Measurements from ENCODE around the gene IL1F10.

DNA sequence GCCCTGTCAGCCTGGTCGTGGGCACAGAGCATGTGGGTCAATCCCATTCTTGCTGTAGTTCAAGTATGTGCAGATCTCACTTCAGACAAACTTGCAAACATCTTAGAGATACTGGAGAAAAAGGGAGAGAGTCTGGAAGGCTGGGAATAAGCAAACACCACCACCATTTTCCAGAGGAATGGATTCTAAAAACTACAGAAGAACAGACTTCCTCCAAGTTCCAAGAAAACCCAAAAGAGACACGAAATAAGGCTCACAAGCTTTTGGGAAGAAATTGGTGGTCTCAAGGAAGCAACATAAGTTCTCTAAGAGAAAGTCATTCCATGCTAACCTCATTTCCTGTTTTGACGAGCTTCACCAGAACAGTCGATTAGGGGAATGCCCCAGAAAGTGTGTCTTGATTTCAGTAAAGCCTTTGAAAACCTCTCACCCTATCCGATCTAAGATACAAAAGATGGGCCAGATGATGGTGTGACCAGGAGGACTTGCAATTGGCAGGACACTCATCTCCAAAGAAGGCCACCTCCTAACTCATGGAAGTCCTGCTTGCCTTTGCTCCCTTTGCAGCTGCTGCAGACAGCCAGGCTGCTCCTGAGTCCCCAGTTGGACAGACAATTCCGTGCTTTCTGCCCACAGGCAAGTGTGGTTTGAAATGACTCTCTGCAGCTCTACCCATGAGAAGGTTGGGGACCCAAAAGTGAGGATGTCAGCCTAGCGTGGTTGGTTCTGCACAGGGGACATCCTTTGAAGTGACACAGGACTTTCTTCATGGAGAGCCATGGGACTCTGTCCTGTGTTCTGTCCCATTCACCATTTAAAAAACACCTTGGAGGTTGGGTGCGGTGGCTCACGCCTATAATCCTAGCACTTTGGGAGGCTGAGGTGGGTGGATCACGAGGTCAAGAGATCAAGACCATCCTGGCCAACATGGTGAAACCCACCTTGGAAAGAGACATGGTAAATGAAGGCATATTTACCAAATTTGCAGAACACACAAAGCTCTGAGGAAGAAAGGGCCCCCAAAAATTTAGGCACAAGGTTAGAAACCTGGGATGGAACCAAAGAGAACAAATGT lies 304.2 kb downstream of the BCL2L11 start:
- PRO-cap, result no peak
- RRBS, result no CpG with 5 or more reads among the region's 10 CpGs

DNA sequence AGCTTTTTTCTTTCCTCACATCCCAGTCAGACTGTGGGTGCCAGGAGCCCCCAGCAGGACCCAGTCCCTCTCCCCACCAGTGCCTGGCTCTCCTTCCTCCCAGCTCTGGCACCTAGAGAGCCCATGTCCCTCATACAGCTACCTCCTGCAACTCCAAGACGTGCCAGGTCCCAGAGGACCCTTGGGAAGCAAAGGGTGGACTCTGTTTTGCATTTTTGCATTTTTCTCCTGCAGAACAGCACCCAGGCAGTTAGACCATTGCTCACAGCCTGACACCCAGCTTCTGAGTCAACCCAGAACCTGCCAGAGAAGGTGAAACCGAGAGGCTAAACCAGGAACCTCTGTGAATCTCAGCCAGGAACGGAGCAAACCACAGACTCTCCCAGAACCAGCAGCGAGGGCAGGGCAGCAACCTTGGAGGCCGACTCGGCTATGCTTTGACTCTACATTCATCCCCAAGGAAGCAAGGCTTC lies 221.0 kb downstream of the ANAPC1 start:
- PRO-cap, result no peak
- RRBS, result no CpG with 5 or more reads among the region's 6 CpGs

DNA sequence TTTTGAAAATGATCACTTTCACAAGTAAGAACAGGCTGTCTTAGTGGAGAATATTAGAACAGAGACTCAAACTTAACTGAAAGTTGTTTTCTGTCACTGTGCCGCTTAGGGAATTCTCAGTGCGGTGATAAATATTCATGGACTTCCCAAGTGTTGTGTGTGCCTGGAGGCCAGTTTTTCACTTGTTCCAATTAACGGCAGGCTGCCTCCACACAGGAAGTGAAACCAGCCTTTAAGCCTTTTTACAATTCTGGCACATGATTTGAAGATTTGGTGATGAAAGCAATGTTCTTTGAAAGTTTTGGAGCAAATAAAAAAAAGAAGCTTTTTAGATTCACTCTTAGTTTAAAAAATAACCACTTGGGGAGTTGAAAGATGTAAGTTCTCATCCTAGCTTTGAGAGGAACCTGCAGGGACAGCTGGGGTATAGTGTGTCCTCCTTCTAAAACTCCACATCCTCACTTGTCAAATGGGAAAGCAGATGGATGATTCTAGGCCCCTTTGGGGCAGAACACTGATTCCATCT lies 8.1 kb downstream of the MERTK start:
- PRO-cap, result no peak
- RRBS, result no CpG with 5 or more reads among the region's 3 CpGs

DNA sequence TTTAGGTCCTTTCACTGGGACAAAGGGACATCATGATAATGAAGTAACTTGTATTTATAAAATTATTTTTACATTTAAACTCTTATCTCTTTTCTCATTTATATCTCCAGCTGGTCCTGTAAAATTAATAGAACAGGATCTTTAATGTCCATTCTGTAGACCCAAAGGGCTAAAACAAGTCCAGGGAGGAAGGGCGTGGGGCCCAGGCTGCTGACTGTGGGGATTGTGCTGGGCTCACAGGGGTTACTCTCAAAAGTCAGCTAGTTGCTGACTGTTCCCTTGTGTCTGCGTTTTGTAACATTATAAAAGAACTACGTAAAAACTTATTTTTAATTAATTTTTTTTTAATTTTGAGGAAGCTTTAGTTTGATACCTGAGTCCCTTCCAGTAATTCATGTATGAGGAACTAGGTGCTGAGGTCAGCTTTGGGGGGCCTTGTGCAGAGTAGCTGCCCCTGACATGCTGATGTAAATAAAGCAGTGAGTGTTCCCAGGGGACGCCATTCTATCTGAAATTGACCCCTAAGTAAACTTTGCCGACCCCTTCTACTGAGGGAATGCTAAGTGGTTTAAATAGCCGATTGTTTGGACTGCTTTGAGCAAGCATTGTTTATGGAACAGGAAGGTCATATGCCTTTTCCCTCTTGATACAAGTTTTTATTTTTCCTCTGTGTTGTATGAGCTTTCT lies 56.3 kb downstream of the MERTK start:
- PRO-cap, result no peak
- RRBS, result no CpG with 5 or more reads among the region's 6 CpGs

DNA sequence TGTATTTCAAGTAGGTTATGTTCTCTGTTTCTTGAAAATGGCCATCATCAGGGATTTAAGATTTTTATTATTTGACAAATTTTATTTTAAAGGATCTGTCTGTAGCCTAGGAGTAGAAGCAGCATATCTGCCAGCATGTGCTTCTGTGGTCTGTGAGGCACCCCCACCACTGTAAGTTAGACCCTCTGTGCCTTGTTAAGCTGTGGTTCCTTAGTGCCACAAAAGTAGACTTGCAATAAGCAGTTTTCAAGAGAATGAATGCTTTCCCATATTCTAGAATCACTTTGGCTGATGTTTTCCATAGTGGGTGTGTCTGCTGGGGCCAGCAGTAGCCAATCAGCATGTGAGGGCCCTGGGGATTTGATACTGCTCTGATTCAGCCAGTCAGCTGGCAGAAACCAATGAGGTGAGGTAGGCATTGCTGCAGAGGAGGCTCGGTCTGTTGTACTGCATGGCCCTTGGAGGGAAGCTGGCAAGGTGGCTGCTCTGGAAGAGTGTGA lies 22.6 kb downstream of the TMEM87B start:
- PRO-cap, result no peak
- RRBS, result no CpG with 5 or more reads among the region's 1 CpG

DNA sequence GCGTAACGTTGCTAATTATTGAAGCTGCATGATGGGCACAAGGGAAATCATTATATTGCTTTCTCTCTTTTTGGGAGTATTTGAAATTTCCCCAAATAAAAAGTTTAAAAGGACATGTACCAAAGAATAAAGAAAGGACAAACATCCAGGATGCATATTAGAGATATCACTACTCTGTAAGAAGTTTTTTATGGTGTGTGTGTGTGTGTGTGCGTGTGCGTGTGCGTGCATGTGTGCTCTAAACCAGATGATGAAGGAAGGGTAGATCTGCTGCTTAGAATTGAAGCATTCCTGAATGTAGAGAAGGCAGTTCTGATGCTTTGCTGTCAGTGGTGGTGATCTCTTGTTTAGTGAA lies 27.4 kb downstream of the TMEM87B start:
- PRO-cap, result no peak
- RRBS, result no CpG with 5 or more reads among the region's 5 CpGs

GRCh38 chr2:112155514-112155907 lies 17.3 kb downstream of the FBLN7 start:
- PRO-cap, result no peak
- RRBS, result 81% methylated on average over 4 of the region's 9 CpGs

- PRO-cap, result bidirectional peak, plus-strand start at chr2:112276303, minus-strand start at chr2:112276130
- RRBS, result 2% methylated on average over 25 of the region's 74 CpGs
These were observed 737 bp downstream of the ZC3H6 start for GRCh38 chr2:112275789-112276879.

DNA sequence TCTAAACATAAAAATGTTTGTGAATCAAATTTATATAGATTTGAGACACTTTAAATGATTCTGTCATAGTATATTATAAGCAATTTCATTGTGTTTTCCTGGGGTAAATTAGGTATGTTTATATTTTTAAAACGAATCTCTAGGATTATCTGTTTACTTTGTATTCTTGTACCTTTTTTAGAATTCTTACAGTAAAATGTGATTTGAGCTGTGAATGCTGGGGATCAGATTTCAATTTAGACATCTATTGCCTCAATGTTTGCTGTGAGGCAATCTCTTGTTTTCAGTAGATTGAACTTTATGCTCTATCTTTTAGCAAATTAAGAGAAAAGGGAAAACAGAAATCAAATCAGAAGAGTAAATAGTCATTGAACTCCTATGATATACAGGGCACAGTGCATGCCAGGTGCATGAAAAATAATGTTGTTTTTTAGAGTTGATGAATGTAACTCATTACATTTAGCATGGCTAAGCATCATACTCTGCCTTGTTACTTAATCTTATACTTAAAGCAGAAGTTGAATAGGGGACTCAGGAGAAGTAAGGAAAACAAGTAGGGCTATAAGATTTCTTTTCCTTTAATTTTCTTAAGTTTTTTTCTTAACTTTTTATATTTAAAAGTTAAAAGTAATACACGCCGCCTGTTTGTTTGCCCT lies 39.5 kb downstream of the ZC3H6 start:
- PRO-cap, result no peak
- RRBS, result no CpG with 5 or more reads among the region's 3 CpGs

- PRO-cap, result bidirectional peak, plus-strand start at chr2:112543526, minus-strand start at chr2:112543447
- RRBS, result no CpG with 5 or more reads among the region's 14 CpGs
These were observed 952 bp downstream of the POLR1B start for GRCh38 chr2:112543130-112543703.

DNA sequence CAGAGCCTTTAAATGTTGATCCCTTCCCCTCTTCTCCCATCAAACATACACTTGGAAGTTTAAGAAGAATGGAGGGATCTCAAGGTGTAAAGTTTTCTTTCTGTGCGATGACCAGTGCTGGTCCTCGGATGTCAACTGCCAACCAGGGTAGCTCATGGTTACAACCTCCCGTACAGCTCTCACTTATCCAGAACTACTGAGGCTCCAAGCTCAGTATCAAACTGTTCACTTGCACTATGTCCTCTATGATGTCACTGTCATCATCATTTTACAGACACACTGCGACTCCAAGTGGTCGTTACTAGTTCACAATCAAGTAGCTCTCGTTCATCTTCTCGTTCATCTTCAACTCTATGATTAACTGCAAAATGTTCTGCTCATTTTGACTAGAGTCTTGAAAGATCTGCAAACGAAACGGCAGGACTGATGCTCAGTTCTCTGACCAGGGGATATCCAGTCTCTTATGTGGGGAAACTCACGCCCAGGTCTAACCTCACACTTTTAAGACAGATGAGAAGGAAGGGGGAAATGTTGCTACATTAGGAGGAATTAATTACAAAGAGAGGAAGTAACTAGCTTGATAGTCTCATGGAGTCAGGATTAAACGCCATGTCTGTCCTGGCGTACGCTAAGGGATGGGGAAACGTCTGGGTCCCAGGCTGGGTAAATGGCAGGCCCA lies 929 bp upstream of the CHCHD5 start:
- PRO-cap, result unidirectional peak, plus-strand start at position 380 of the sequence
- RRBS, result no CpG with 5 or more reads among the region's 14 CpGs

GRCh38 chr2:112647259-112647967 lies 1.7 kb downstream of the SLC20A1 start:
- PRO-cap, result no peak
- RRBS, result no CpG with 5 or more reads among the region's 14 CpGs

DNA sequence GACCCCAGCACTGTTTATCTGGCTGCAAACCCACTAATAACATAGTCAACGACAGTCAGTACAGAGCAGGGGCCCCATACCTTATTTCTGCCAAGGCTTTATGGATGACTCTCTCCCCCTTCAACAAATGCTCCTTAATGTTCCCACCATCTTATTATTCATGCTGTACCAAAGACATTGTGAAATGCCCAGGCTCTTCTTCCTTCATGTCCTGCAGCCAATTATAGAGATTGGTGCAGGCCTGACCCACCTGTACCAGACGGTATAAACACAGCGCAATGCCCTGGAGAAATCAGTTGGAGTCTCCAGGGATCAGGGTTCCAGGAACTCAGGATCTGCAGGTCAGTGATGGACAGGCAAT lies at the start of gene IL1F10:
IL1F10 (plus strand) TSS at position 295 of the 361 bp plus-strand sequence.
- PRO-cap, result no peak
- RRBS, result no CpG with 5 or more reads among the region's 3 CpGs

- PRO-cap, result no peak
- RRBS, result no CpG with 5 or more reads among the region's 1 CpG
These were observed 22.3 kb downstream of the IL1F10 start for GRCh38 chr2:113090071-113090463.

DNA sequence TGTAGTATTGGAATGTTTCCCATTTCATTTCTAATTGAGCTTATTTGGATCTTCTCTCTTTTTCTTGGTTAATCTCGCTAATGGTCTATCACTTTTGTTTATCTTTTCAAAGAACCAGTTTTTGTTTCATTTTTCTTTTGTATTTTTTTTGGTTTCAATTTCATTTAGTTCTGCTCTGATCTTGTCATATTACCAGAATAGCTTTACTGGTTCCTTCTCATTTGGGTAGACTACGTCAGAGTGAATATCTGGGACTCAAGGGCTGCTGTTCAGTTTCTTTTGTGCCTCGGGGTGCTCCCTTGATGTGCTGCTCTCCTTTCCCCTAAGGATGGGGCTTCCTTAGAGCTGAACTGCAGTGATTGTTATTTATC lies 29.4 kb upstream of the IL1RN start:
- PRO-cap, result no peak
- RRBS, result no CpG with 5 or more reads among the region's 3 CpGs

- PRO-cap, result no peak
- RRBS, result no CpG with 5 or more reads among the region's 4 CpGs
These were observed 14.8 kb upstream of the PSD4 start for GRCh38 chr2:113158886-113159521.

- PRO-cap, result no peak
- RRBS, result 92% methylated on average over 4 of the region's 14 CpGs
These were observed 28.5 kb downstream of the PSD4 start for GRCh38 chr2:113202041-113202898.

DNA sequence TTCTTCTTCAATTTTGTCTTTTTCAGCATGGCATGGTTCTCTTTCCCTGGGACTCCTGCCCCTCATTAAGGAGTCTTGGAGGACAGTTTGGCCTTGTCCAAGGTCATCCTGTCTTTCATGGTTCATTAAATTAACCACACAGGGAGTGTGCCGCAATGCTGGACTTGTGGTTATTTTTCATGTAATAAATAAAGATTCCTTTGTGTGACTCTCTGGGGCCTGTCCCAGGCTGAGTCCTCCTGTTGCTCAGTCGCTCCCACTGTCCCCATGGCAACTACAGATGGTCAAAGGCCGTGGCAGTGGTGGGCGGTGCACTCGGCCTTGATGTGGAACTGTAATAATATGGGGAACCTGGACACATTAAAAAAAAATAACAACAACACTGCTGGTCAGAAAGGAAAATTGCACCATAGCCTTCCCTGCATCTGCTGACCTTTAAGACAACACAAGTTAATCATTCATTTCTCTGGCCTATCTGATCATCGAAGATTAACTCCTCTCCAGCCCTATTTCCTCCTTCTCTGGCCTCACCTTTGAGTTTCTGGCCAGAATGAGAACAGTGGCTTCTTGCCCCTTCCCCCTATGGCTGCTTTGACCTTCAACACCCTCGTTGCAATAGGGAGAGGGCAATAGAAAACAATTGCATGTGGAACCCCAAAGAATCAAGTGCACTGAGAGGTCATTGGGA lies 44.6 kb downstream of the PSD4 start:
- PRO-cap, result unidirectional peak, minus-strand start at position 186 of the sequence; bidirectional peak, plus-strand start at position 530 of the sequence, minus-strand start at position 334 of the sequence
- RRBS, result no CpG with 5 or more reads among the region's 7 CpGs

DNA sequence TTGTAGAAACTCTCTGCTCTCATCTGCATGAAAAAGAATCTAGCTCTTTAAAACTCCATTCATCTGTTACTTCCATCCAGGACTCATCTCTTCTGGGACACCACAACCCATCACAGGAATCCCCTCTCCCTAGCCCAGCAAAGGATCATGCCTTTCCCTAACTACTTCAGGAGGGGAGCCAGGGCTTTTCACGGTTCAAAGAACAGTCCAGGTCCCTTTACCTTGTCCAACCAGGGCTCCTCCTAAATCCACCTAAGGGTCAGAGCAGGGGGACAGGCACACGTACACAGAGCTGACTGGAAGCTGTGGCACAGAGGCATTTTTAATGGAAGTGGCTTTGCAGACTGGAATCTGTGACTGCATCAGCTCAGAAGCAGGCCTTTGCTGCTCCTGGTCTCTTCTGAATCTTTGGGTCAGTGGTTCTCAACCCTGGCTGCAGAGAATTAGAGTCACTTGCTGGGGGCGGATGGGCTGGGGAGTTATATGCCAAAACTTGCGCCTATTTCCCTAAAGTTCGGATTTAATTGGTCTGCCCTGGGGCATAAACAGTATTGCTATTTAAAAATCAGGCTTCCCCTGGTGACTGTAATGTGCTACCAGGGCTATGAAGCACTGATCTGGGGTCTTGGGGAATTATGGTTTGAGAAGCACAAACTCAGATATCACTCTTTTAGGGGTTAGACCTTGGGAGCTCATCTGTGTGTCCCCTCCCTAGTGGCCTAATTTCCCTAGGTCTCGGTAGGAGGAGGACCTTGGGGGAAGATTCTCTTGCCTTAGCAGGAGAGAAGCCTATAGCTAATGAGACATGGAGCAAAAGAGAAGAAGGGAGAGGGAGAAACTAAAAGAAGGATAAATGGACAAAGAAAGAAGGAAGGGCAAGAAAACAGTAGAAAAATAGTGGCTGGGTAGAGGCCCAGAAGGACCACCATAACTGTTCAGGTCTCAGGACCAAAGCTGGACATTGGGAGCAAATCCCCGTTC lies 32.7 kb downstream of the PAX8 start:
- PRO-cap, result no peak
- RRBS, result no CpG with 5 or more reads among the region's 7 CpGs

GRCh38 chr2:113276827-113277102 lies 2.0 kb downstream of the PAX8 start:
- PRO-cap, result no peak
- RRBS, result 94% methylated on average over 2 of the region's 16 CpGs